ENCODE measurements around the genes PPP1R1A, OR6C2 and SUOX.

- RRBS: 2% methylated on average over 33 of the region's 66 CpGs
These were observed at the start of gene PPP1R1A for GRCh38 chr12:54588387-54589094. Gene PPP1R1A, minus strand, starts transcription at chr12:54588659.

DNA sequence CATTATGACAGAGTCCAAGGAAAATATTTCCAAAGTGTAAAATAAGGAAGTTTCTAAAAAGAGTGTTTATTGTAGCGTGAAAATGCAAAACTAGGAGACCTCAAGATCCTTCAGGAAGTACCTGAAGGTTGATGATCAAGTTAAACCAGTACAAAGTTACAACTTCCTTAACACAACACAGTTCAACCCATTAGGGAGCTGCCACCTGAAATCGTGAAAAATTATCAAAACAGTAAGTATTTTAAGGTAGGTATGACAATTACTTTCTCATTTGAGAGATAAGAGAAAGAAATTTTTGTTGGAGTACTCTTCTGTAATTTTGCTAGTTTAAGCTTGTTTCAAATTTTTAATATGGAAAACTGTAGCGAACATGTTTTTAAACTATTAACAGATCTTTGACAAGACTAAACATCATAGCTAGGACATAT lies at the start of gene OR6C2:
TSS of gene OR6C2 (plus strand) at position 163 of the 428 bp plus-strand sequence.
- RRBS: no CpG with 5 or more reads among the region's 3 CpGs

DNA sequence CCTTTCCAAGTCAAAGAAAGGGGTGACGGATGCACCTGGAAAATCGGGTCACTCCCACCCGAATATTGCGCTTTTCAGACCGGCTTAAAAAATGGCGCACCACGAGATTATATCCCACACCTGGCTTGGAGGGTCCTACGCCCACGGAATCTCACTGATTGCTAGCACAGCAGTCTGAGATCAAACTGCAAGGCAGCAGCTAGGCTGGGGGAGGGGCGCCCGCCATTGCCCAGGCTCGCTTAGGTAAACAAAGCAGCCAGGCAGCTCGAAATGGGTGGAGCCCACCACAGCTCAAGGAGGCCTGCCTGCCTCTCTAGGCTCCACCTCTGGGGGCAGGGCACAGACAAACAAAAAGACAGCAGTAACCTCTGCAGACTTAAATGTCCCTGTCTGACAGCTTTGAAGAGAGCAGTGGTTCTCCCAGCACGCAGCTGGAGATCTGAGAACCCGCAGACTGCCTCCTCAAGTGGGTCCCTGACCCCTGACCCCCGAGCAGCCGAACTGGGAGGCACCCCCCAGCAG lies 7.9 kb upstream of the OR6C68 start:
- RRBS: no CpG with 5 or more reads among the region's 17 CpGs

- RRBS: no CpG with 5 or more reads among the region's 21 CpGs
These were observed 3.4 kb downstream of the METTL7B start for GRCh38 chr12:55684760-55685430.

DNA sequence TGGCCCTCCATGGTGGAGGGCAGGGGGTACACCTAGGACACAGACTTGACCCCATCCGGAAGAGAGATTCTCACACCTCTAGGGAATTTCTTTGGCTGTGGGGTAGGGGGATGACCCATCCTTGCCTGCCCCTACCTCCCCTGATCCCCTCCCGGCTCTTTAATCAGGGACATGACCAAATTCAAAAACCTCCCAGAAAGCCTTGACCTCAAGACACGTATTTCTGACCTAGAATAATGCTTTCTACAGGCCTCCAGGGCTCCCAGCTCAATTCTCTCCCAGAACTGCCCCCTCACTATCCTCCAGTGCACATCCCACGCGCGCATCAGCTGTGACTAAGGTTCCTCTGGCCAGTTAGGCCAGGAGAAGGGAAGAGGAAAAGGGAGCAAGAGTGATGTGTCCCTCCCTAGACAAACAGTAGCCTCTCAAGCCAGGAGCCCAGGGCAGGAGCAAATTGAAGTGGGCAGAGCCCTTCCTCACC lies 1.4 kb downstream of the CD63 start:
- RRBS: 29% methylated on average over 2 of the region's 6 CpGs

DNA sequence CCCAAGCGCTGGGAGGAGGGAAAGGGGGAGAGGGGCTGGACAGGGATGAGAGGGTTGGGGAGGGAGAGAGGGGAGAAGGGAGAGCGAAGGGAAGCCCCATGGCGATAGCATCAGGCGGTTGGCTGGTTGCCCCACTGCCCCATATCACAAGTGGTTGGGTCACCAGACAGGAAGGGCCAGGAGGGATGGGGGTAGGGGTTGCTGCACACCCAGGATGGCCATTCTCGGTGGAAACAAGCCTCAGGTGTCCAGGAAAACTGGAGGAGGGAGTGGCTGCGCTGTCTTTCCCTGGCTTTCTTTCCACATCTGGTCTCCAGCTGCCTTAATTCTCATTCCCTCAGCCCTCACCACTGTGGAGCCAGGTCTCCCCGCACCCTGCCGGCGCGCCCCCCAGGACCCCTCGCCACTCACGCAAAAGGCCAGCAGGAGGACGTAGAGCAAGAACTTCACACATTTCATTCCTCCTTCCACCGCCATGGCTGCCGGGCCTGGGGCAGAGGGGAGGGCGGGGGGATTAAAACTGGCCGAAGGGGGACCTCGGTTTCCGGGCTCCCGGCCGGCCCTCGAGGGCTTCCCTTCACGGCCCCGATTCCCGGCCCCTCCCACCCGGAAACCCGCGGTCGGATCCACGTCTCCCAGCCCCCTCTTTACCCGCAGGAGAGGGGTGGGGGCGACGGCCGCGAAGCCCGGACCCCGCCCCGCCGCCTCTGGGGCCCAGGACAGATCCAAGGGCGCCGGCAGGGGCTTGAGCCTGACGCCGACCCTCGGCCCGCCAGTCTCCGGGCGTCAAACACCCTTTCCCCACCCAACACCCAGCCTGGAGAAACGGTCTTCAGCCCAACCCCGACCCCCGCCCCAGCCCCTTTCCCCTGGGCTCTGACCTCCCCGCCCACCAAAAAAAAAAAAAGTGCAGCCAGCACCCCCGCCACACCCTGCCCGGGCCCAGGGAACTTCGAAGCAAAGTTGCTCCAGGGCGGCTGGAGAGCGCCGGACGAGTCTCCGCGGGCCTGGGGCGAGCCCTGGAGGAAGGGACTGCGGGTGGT lies 623 bp downstream of the CD63 start:
- RRBS: 1% methylated on average over 40 of the region's 62 CpGs

DNA sequence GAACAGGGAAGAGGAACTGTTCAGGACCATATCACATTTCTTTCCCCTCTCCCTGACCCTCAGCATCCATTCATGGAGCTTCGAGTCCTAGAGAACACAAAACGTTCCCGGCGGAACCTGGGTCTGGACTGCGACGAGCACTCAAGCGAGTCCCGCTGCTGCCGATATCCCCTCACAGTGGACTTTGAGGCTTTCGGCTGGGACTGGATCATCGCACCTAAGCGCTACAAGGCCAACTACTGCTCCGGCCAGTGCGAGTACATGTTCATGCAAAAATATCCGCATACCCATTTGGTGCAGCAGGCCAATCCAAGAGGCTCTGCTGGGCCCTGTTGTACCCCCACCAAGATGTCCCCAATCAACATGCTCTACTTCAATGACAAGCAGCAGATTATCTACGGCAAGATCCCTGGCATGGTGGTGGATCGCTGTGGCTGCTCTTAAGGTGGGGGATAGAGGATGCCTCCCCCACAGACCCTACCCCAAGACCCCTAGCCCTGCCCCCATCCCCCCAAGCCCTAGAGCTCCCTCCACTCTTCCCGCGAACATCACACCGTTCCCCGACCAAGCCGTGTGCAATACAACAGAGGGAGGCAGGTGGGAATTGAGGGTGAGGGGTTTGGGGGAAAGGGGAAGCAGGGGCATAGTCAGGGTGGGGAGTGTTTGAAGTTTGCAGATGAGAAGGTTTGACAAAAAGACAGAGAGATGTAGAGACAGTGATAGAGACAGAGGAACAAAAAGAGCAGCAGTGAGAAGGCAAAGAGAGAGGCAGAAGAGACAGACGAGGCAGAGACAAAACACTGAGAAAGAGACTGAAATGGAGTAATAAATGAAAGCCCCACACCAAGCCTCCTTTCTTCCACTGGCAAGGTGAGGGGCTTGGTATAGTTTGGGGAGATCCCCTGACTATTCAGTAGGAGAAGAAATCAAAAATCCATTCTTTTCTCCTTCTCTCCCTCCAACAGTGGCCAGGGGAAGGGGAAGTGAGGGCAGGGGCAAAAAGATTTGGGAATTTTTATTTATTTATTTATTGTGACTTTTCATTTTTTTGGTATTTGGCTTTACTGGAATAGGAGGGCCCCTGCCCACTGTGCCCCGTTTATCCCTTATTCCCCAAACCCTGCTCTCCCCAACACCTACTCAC lies 6.9 kb downstream of the GDF11 start:
- RRBS: no CpG with 5 or more reads among the region's 24 CpGs

DNA sequence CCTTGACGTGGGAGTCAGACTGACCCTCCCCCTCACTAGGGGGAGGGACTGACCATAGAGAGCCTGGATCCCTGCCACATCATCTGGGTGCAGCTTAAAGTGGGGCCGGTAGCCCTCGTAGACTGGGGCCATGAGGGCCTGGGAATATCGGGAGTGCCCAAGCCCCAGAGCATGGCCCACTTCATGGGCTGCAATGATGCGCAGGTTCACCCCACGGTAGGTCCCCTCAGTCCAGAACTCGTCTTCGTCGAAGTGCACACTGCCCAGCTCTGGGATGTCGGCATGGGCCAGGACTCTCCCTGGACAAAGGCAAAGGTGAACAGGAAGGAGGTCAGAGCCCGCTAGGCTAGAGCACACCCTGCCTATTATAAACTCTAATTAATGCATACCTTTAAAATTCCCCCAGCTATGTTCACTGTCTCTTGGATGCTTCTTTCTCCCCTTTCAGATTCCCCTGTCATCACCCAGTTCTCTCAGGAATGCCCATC lies 3.2 kb downstream of the MMP19 start:
- RRBS: no CpG with 5 or more reads among the region's 11 CpGs

DNA sequence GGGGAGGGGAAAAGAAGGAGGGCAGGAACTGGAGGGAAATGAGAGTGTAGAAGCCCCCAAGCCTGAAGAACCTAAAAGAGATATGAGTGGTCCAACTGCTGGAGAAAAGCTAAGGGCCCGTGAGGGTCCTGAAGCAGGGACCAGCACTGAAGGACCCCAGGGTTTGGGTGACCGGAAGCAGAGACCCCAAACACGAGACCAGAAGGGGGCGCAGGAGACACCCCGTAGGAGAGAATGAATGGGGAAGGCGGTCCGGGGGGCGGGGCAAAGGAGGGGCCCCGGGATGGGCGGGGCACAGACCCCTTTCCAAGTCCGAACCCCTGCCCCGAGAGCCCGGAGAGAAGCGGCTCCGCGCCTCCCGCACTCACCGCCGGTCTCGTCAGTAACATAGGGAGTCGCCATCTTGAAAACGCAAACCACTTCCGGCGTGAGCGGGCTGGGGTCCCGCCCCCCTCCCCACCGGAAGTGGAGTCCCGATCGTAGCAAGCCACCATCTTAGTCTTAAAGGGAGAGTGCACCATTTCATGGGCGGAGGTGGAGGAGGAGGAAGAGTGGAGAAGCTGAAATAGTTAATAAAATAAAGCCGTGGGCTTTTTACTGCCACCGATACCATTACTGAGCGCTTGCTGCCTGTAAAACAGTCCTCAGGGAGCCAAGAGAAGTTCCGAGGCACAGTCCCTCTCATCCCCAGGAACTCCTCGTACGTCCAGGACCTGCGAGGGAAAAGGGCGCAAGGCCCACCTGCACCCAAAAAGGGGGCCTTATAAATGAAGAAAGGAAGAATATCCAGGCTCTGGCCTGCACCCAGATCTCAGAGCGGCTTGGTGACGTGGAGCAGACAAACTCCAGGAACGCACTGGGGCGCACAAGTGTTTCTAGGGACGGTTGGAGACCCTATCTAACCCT lies 733 bp downstream of the PYM1 start:
- RRBS: 2% methylated on average over 21 of the region's 43 CpGs

DNA sequence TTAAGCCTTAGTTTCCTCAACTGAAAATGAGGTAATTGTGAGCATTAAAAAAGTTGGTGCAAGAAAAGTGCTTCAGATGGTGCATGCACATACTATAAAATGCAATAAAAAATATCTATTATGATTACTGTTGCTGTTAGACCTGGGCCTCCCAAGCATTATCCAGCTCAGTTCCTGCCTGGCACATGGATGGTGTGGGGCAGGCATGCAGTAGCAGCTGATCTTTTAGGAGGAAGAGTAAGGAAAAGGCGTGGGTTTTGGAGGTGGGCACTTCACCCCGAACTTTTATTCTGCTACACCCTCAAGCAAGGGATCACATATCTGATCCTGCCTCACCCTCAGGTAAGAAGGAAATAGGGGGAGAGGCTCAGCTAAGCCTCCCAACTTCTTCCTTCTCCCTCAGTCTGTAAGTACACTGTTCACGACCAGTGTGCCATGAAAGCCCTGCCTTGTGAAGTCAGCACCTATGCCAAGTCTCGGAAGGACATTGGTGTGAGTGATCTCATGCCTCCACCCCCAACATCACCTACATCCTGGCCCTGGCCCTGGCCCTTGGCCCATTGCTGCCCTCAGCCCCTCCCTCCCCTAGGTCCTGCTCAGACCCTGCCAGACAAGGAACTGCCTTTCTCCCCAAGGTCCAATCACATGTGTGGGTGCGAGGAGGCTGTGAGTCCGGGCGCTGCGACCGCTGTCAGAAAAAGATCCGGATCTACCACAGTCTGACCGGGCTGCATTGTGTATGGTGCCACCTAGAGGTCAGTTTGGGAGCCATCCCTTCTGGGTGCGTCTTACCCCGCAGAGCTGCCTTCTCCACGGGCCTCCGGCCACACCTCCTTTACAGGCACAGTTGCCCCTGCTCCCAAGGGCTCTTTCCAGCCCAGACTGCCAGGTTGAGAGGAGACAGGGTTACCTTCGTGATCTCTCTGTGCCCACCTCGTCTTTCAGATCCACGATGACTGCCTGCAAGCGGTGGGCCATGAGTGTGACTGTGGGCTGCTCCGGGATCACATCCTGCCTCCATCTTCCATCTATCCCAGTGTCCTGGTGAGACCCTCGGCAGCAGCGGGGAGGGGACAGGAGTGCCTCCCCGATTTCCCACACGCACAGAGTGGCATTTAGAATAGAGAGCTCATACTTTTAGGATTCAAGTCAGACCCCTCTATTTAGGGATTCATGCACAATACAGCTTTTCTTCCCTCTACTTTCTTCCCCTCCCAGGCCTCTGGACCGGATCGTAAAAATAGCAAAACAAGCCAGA lies 9.1 kb downstream of the DGKA start:
- RRBS: 0% methylated on average over 4 of the region's 26 CpGs

- RRBS: no CpG with 5 or more reads among the region's 4 CpGs
These were observed 13.2 kb downstream of the DGKA start for GRCh38 chr12:55944089-55944595.

DNA sequence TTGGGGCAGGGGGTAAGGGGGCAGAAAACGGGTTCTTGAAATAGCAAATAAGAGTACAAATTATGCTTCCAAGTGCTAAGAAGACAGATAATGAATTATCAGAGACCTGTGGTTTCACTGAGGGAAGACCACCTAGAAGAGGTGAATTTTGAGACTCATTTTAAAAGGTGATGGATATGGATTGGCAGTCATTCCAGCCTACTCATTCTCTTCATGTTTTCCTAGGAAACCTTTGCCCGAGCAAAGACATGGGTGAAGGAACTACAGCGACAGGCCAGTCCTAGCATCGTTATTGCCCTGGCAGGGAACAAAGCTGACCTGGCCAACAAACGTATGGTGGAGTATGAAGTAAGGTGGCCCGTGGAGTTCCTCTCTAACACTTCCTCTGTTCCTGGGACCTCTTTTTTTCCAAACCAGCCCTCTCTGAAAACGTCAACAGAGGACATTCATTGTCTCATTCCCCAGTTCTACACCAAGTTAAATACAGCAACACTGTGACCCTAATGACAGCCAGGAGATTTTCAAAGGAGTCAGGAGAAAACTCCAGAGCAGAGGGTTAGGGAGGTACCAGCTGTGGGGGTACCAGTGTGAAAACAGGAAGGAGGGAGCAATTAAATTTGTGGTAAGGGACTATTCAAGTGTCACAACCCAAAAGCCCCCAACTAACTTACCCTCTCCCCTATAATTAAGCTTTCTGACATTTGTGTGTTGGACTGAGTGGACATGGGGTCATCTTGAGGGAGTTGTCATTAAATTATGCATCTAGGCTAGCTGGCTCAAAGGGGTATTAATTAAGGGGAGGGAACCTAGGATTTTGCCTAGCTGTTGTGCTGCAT lies 6.4 kb upstream of the SUOX start:
- RRBS: no CpG with 5 or more reads among the region's 7 CpGs

- RRBS: no CpG with 5 or more reads among the region's 6 CpGs
These were observed 5.1 kb upstream of the SUOX start for GRCh38 chr12:55991973-55992358.

- RRBS: no CpG with 5 or more reads among the region's 5 CpGs
These were observed 4.4 kb upstream of the SUOX start for GRCh38 chr12:55992553-55993242.

DNA sequence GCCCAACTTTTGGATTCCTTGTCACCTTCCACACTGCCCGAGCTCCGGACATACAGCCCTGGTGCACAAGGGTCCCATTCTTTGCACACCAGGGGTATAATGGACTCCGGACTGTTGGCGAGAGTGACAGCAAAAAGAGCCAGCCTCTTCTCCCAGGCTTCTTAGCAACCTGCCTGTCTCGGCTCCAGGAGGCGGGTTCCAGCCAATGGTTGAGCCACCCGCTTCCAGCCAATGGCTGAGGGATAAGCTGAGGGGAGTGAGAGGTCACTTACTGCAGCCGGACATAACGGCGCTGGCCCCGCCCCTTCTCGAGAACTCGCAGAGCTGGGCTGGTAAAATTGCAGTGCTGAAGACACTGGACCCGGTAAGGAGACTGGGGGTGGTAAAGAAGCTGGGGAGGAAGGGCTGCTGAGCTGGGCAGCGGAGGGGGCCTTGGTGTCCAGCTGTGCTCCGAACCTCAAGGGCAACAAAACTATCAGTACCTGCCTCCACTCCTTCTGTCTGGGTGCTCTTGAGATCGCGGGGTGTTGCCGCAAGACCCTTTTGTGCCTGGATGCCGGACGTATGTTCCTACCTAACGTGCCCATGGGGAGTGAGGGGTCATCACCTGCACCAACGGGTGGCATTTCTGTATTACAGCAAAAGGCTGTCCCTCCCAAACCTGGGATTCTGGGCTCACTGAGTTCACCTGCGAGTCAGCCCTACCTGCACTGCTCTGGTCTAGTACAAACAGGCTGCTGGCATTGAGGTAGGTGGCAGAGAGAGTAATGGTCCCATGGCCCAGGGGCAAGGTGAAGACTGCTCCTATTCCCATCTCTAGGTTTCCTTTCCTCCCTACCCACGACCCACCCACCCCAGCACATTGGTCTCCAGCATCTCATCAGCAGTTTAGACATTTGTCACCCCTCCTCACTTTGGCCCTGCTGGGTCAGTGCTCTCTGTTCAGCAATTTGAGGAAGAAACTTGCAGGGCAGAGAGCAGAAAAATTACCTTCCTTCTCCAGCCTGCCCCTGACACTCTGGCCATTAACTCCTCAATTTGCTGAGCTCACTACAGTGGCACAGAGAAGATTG lies at the start of gene SUOX:
TSS of gene SUOX (plus strand) at position 301 of the 1,073 bp plus-strand sequence.
- RRBS: under 1% methylated on average over 8 of the region's 25 CpGs

GRCh38 chr12:56041466-56041698 lies 336 bp upstream of the RPS26 start:
- RRBS: no CpG with 5 or more reads among the region's 7 CpGs

DNA sequence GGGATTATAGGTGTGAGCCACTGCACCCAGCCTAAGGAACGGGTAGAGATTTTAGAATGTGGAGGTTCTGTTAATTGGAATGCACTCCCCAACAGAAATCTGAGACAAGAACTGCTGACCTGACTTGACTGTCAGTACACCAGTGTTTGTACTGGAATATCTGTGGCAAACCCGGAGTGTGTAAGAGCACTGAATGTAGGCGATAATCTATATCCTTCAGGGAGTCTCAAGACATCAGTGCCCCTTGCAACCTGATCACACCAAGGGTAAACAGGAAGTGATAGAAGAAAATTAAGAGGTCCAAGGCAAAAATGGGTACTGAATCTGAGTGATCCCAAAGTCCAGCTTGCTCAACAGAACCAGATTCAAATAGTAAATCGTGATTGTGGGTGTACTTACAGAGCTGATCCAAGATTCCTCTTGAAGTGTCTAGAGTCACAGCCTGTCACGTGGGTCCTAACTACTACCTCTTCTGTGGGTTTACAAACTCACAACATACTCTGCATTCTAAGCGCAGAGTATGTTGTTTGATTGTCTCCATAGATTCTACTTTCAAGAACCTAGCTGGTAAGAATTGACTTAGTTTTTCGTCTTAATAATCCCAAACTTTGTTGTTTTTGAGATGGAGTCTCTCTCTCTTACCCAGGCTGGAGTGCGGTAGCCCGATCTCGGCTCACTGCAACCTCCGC lies 3.8 kb downstream of the RPS26 start:
- RRBS: no CpG with 5 or more reads among the region's 11 CpGs

GRCh38 chr12:56119257-56119839 lies 1.3 kb downstream of the ZC3H10 start:
- RRBS: no CpG with 5 or more reads among the region's 2 CpGs

- RRBS: no CpG with 5 or more reads among the region's 12 CpGs
These were observed 633 bp downstream of the ESYT1 start for GRCh38 chr12:56128718-56129081.